ENCODE measurements around a stretch of chr20.

DNA sequence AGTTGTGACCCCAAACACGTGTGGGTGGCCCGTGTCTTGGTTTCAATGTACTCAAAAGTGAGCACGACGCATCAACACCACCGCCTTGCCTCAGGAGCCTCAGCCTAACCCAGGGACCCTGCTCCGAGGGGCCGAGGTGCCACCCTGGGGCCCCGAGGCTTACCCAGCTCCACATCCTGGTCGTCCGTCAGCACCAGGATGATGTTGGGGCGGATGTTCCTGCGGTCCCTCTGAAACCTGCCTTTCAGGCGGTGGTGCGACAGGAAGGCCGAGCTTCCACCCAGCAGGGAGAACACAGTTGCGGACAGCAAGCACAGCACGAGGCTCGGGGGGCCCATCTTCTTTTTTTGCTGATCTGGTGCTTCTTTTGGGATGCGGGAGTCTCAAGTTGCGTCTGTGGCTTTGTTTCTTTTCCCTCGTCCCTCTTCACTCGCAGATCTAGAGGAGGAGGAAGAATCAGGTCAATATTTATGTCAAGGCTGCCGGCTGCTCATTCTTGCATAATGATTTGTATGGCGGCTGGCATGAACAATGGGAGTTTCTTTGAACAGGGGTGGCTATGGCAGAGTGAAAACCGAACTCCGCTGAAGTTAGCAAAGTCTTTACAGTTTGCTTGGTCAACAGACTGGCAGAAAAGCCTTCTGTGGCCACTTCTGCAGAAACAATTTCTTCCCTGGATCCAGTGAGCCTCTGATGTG, 28.1 kb downstream of the SULF2 start:
- PRO-cap, result no peak
- RRBS, 2 experiments, result no CpG with 5 or more reads among the region's 26 CpGs

- PRO-cap, result no peak
- RRBS, 2 experiments, result no CpG with 5 or more reads among the region's 10 CpGs
Measured at GRCh38 chr20:47805784-47806199, 20.5 kb upstream of the SULF2 start.

DNA sequence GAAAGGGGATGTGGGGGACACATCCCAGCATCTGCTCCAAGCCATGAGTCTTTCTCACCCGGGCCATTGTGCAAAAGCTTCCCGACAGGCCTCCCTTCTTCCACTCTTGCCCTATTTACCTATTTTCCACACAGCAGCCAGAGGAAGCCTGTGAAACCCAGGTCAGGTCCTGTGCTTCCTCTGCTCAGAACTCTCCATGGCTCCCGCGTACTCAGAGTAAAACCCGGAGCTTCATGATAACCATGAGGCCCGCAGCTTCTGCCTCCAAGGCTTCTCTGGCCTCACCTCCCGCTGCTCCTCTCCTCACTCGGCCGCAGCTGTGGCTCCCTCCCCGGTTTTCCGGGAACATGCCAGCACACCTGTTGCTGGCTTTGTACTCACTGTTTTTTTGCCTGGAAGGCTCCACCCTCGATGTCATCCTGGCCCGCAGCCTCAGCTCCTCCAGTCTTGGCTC, 57.5 kb upstream of the SULF2 start:
- PRO-cap, result no peak
- RRBS, 2 experiments, result no CpG with 5 or more reads among the region's 13 CpGs

GRCh38 chr20:48112320-48112707, 327.0 kb upstream of the SULF2 start:
- PRO-cap, result no peak
- RRBS, 2 experiments, result no CpG with 5 or more reads among the region's 4 CpGs

DNA sequence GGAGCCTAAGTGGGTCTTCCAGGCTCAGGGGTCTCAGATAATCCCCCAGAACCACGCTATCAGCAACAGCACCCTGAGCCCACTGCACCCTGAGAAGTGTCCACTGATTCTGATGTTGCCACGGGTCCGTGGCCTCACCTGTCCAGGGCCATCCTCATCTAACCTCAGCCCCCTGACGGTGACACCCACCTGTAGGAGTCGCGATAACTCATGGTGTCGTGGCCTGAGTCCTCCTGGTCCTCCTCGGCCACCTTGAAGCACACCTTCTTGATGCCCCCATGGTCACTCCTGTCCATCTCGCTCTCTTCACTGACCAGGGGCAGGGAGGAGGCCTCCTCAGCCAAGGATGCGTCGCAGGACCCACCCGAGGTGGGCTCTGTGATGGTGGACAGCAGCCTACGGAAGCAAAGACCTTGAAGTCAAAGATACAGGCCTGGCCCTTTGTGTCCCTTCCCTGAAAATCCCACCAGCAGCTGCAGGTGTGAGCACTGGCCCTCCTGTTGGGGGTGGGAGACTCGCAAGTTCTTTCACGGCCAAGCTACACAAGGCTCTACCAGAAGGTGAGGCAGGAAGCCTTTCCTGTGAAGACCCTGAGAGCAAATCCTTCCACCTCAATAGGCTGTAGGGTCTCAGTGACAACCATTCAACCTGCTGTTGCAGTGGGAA, 182.0 kb downstream of the PREX1 start:
- PRO-cap, result no peak
- RRBS, 2 experiments, result no CpG with 5 or more reads among the region's 15 CpGs

GRCh38 chr20:48656068-48656905, 171.5 kb downstream of the PREX1 start:
- PRO-cap, result no peak
- RRBS, 2 experiments, result no CpG with 5 or more reads among the region's 19 CpGs

- PRO-cap, result no peak
- RRBS, 2 experiments, result no CpG with 5 or more reads among the region's 9 CpGs
Measured at GRCh38 chr20:48688642-48689318, 139.0 kb downstream of the PREX1 start.

DNA sequence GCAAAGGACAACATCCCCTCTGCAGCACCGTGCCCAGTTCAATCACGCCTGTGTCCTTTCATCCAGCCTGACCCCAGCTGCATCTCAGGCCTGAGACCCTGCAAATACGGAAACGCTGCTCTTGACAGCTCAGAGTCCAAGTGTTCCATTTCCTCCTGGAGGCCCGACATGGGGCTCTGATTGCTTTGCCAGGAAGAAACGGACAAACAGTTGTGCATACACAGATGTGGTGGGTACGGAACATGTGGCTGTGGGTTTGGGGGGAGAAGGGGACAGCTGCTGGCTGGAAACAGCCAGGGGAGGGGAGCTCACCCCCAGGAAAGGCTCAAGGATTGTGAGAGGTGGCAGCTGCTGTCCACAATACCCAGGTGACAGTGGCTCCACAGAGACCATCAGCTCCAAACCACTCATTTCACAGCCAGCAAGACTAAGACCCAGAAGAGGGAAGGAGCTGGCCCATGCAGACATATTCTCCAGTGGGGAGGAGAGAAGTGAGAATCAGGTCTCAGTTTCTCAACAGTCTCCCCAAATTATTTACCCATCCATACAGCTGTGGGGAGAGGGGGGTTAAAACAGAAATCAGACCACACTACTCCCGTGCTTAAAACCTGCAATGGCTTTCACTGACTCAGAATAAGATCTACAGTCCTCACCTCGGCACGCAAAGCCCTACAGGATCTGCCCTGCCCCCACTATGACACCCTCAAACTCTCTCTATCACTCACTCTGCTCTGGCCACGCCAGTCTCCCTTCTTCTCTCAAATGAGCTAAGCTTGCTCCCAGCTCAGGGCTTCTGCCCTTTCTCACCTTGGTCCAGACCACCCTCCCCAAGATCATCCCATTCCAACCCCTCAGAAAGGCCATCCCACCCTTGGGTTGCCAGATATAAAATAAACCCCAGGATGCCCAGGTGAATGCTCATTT, 89.1 kb downstream of the PREX1 start:
- PRO-cap, result no peak
- RRBS, 2 experiments, result no CpG with 5 or more reads among the region's 11 CpGs

- PRO-cap, result no peak
- RRBS, 2 experiments, result no CpG with 5 or more reads among the region's 11 CpGs
Measured at GRCh38 chr20:48783490-48784340, 44.1 kb downstream of the PREX1 start.

- PRO-cap, result no peak
Measured at GRCh38 chr20:48931493-48931675, 9.9 kb downstream of the ARFGEF2 start.

- PRO-cap, result bidirectional peak, plus-strand start at chr20:49187050, minus-strand start at chr20:49186911
- RRBS, 2 experiments, result no CpG with 5 or more reads among the region's 15 CpGs
Measured at GRCh38 chr20:49186425-49187119, 1.6 kb downstream of the STAU1 start.

DNA sequence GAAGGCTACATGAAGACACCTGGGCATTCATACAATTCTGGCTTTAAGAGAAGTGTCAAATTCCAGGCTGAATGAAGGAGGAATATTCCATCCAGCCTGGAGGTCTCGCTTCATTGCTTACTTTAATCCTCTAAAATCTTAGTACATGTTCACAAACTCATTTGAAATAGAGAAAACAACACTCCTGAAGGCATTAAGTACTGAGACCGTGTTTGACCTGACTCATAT, 21.0 kb downstream of the ZNFX1 start:
- PRO-cap, result no peak
- RRBS, 2 experiments, result no CpG with 5 or more reads among the region's 2 CpGs

GRCh38 chr20:49276935-49277836, 671 bp downstream of the ZNFX1 start:
- PRO-cap, result unidirectional peak, plus-strand start at chr20:49277194; unidirectional peak, plus-strand start at chr20:49277577
- RRBS, 2 experiments, result no CpG with 5 or more reads among the region's 32 CpGs

- PRO-cap, result bidirectional peak, plus-strand start at chr20:49278642, minus-strand start at chr20:49278428; bidirectional peak, plus-strand start at chr20:49279333, minus-strand start at chr20:49279203
- RRBS, 2 experiments, result no CpG with 5 or more reads among the region's 46 CpGs
Measured at GRCh38 chr20:49278536-49279414, 918 bp upstream of the ZNFX1 start.

GRCh38 chr20:49282244-49282701, 4.4 kb upstream of the ZNFX1 start:
- PRO-cap, result unidirectional peak, plus-strand start at chr20:49282664
- RRBS, 2 experiments, result no CpG with 5 or more reads among the region's 8 CpGs

GRCh38 chr20:49585911-49586275, 18.0 kb upstream of the PTGIS start:
- PRO-cap, result no peak
- RRBS, 2 experiments, result no CpG with 5 or more reads among the region's 5 CpGs

DNA sequence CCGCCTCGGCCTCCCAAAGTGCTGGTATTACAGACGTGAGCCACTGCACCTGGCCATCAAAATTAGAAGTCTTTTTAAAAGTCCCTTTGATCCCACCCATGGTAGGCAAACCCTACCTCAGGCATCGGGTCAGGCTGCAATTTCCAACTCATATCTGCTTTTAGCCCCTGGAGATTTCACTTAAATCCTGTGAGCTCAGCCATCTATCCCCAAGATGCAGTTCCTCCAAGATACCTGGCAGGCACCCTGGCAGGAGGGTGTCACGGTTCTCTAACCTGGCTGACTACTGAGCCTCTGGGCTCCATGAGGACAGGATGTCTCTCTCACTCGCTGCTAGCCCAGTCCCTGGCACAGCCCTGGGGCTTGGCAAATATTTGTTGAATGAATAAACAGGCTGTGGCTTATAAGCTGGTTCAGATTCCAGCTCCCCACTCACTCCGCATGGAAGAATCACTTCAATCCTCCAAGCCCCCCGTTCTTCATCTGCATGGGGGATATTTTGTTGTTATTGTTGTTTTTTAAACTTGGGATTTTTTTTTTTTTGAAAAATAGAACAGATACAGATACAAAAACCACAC, 36.5 kb upstream of the PTGIS start:
- PRO-cap, result no peak
- RRBS, 2 experiments, result no CpG with 5 or more reads among the region's 8 CpGs

- PRO-cap, result no peak
- RRBS, 2 experiments, result no CpG with 5 or more reads among the region's 2 CpGs
Measured at GRCh38 chr20:49661935-49662696, 51.6 kb downstream of the B4GALT5 start.

- PRO-cap, result no peak
- RRBS, 2 experiments, result no CpG with 5 or more reads among the region's 1 CpG
Measured at GRCh38 chr20:49669932-49670242, 43.8 kb downstream of the B4GALT5 start.

GRCh38 chr20:49671962-49672624, 41.6 kb downstream of the B4GALT5 start:
- PRO-cap, result no peak
- RRBS, 2 experiments, result no CpG with 5 or more reads among the region's 2 CpGs

All from HEK293 (cell line).